Thoracic aorta endothelial cell (primary cell): ENCODE measurements around a stretch of chr6.

- CAGE, long polyA plus RNA: no peak
Measured at GRCh38 chr6:150115654-150115887, 27.3 kb upstream of the PPP1R14C start.

DNA sequence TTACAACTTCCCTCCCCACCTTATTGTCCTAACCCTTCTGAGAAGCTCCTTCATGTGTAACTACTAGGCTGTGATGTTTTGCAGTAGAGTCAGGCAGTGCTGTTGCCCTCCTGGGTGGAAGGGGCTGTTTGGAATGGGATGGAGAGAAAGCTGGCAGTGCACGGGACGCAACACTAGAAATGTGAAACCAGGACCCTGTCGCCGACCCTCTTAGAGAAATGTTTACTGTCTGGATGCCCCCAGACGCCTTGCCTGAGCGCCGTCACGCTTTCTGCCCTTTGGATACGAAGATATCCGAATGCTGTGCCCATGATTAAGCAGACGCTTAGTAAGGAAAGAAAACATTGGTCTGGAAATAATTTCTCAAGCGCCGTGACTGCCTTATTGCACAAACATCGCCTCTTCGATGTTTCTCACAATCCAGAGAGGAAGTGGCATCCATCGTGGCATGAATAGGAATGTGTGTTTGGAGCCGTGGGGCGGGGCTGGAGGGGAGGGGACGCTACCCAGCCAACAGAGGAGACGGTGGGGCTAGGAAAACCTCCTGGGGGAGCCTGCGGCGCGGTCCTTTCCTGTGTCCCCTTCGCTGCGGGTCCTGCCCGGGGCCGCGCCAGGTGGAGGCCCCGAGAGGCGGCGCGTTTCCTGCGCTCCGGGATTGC lies 636 bp upstream of the PPP1R14C start:
- CAGE, long polyA plus RNA: no peak

DNA sequence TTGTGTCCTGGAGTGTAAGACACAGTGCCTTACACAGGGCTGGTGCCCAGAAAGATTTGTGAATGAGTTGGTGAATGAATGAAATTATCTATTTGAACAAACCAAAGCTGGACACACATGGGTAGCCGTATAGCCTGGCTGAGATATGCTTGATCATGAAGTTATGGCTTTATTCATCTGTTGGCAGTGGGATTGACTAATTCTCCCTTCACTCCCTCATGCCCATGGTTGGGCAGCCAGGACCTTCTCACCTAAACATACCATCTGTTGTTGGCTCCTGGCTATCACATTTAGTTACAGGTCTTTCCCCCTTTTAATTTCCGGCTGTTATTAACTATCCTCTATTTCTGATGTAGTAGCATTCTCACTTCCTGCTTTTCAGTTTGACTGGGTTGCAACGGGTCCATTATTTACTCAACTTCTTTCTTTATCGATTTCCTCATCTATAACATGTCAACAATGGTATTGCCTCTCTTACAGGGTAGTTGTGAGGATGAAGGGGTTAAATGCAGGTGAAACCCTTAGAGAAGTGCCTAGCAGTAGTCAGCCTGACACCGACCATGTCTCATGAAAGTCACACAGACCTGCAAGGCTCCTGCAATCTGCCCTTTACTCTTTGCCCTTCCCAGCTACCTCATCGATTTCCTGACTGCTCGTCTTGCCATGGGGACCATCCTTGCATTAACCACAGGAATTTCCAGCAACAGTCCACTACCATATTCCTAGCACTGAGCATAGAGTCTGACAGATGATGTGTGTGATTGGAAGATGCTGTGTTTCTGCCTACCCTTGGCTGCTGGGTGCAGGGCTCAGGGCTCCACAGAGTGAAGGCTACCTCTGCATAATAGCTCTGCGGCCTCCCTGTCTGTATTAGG lies 42.2 kb downstream of the PPP1R14C start:
- CAGE, long polyA plus RNA: no peak

DNA sequence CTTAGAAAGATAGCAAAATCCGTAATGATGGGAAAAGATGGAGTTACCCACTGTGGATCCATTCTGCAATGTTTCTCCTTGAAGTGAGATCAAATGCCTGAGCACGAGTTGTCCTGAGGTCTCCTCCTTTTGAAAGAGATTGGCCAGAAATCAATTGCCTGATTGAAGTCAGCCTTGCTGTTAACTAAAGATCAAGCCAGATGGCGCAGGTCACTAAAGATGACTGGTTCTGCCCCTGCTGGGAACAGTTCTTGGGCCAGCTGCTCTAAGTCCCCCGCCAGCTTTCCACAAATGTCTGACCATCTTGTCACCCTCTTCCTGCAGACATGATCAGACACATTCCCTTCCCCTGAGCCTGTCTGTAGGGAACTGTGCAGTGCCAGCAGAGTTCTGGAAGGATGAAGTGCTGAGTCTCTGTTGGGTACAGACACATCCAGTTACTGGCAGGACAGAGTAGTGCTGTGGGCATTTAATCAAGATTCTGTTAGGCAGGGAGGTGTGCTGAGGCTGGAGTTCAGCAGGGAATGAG lies 100.6 kb upstream of the IYD start:
- CAGE, long polyA plus RNA: no peak

GRCh38 chr6:150377048-150377556 lies 8.3 kb downstream of the IYD start:
- CAGE, long polyA plus RNA: no peak

GRCh38 chr6:150403113-150403793 lies 34.4 kb downstream of the IYD start:
- CAGE, long polyA plus RNA: no peak

- CAGE, long polyA plus RNA: no peak
Measured at GRCh38 chr6:150457166-150457910, 88.5 kb downstream of the IYD start.

GRCh38 chr6:150600069-150601180 lies 740 bp downstream of the PLEKHG1 start:
- CAGE, long polyA plus RNA: no peak

- CAGE, long polyA plus RNA: no peak
Measured at GRCh38 chr6:150684243-150685472, 85.0 kb downstream of the PLEKHG1 start.

DNA sequence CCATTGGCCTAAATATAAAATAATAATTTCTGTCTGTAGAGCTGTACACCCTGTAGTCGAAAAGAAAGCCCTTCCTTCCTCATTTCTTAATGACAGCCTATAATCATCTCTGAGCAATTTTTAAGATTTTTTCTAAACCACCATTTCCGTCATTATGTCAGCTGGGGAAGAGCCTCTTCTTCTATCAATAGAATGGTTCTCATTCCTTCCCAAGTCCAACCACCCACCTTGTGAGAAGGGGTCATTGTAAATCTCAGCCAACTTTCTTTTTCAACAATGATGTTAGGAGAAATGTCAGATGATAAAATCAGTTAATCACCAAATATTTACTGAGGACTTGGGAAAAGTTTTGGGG lies 91.8 kb downstream of the PLEKHG1 start:
- CAGE, long polyA plus RNA: no peak

GRCh38 chr6:150711646-150712589 lies 112.2 kb downstream of the PLEKHG1 start:
- CAGE, long polyA plus RNA: no peak

DNA sequence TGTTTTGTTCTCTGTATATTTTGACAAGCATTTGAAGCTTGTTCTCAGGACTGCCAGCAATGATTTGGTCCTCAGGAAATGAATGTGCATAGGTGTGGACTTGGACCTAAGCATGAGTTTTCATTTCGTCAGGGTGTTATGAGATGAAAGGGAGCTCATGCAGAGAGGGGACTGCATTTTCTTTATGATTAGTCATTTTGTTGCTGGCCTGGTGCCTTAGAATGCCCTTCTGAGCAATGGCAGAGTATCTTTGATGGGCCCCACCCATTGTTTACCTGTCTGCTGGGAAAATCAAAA lies 51.6 kb upstream of the MTHFD1L start:
- CAGE, long polyA plus RNA: no peak

DNA sequence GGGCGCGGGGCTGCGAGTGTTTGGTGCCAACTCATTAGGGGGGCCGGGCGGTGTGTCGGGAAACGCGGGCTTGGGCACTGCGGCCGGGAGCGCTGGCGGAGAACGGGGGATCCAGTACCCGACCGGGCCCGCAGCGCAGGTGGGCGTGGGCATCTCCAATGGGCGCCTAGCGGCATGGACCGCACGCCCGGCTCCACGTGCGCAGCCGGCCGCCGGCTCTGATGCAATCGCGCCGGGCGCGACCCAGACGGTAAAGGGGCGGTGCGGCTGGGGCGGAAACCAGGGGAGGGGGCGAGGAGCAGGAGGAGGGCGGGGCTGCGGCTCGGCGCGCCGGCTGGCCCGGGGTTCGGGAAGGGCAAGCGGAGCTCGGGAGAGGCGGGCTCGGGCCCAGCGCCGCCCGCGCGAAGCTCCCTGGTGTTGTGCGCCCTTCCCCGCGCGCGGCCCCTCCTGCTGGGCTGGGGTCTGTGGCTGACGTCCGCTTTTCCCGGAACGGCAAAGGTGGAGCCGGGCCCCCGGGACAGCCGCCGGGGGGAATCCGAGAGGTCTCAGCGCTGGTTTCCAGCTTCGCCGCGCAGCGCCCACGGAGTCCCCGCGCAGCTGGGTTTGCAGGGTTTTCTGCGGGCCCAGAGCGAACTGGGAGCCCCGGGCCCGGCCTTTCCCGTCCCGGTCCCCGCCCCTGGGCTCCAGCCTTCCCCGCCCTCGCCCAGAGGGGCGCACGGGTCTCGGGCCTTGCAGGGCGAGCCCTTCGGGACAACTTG lies 815 bp downstream of the MTHFD1L start:
- CAGE, long polyA plus RNA: no peak

GRCh38 chr6:150992535-150993097 lies 127.1 kb downstream of the MTHFD1L start:
- CAGE, long polyA plus RNA: no peak

- CAGE, long polyA plus RNA: no peak
Measured at GRCh38 chr6:151044539-151045196, 179.2 kb downstream of the MTHFD1L start.

DNA sequence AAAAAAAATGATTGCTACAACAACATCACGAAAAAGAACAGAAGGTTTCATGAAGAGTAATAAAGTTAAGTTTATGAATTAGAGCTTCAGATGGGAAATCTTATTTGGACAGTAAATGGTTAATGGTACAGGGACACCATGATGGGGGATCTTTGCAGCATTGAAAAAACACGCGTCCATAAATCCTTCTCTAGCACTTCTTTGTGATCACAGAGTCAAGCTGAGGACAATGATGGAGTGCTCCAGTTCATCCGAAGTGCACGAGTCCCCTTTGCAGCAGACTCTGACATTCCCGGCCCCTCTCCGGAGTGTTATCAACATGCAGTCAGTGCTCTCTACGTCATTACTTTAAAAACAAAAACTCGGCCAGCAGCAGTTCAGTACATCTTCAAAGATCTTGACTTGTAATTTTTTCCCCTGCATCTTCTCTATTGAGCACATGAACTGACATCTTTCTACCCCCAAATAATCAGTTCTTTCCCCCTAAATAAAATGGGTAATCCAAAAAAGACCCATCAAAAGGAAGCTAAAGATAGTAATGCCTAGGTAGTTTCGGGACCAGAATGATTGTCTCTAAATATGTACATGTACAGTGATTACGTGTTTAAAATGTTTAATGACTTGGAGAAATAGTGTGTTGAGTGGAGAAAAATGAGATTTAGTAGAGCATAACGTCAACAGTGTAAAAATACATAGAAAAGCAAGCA lies 185.4 kb upstream of the AKAP12 start:
- CAGE, long polyA plus RNA: no peak

- CAGE, long polyA plus RNA: no peak
Measured at GRCh38 chr6:151352039-151352462, 39.3 kb downstream of the ZBTB2 start.

GRCh38 chr6:151352995-151353907 lies 38.1 kb downstream of the ZBTB2 start:
- CAGE, long polyA plus RNA: no peak

- CAGE, long polyA plus RNA: no peak
Measured at GRCh38 chr6:151445901-151446638, 5.9 kb downstream of the RMND1 start.

DNA sequence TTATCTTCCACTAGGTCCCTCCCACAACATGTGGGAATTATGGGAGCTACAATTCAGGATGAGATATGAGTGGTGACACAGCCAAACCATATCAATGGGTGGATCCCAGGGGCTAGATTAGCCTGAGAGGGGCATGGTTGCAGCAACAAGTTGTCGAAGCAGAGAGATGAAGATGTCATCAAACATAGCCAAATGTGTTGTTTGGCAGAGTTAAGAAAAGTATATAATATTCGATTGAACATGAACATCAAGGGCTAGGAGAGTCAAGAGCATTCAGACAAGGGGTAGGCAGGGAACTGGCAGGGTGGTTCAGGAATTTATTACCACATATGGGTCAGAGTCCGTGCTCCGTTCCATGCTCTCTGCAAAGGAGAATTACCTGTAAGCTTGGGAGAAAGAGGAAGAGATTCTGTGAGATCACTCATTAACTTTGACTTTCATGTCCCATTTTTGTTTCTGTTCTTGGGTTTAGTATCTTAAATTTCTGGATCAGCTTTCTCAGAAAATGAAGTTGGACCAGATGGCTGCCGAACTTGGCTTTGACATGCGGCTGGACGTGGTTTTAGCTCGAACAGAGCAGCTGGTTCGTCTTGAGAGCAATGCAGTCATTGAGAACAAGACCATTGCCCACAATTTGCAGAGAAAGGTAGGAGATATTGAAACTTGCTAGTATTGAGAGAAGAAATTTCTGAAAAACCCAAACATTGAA lies 99.0 kb downstream of the CCDC170 start:
- CAGE, long polyA plus RNA: no peak